AG09319 (cell line): ENCODE data around the genes SMO and CPA4.

GRCh38 chr7:129095098-129095634 is 40.3 kb upstream of the TNPO3 start:
- RRBS = no CpG with 5 or more reads among the region's 7 CpGs

DNA sequence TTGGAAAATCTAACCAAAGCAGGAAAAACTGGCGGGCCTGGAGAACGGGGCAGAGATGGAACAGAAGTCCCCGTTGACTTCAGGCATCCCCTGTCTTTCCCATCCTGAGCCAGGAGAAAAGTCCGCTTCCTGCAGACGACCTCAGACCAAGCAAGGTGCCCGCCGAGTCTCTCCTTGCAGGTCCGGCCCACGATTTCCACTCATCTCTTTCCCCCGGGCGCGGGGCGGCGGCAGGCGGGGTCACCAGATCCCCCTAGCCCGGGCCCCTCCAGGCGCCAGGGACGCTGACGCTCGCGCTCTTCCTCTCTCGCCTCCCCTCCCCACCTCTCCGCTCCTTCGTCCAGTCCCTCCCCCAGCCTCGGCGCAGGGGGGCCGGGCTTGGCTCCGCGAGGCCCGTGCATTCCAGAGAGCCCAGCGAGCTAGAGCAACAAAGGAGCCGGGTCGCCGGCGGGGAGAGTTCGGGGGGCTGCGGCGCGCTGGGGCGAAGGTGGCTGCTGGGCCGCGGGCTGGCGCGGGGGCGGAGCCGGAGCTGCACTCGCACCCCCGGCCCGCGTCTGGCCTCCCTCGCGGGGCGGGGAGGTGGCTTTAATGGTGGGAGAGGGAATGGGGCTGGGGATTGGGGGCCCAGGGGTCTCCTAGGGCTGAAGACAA is at the start of gene SMO:
Gene SMO, plus strand, starts transcription at position 400 of the 651 bp plus-strand sequence.
- RRBS = 2% methylated on average over 25 of the region's 53 CpGs

DNA sequence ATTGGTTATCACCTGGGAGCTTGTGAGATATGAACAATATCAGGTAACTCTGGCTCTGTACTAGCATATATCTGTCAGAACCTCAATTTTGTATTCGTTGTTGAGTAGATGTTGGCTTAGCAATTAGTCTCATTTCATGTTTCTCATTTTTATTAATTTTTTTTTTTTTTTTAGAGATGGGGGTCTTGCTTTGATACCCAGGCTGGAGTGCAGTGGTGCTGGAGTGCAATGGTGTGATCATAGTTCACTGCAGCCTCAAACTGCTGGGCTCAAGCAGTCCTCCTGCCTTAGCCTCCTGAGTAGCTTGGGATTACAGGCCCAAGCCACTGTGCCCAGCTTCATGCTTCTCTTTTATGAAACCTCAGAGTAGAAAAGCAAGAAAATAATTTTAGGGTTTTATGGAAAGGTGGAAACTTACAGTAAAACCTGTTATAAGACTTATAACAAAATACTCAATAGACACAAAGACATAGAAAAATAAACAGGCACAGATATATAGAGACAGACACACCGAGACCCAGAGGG is 14.5 kb downstream of the AHCYL2 start:
- RRBS = no CpG with 5 or more reads among the region's 2 CpGs

- RRBS = no CpG with 5 or more reads among the region's 4 CpGs
Observed at GRCh38 chr7:129258392-129259320, 33.8 kb downstream of the AHCYL2 start.

DNA sequence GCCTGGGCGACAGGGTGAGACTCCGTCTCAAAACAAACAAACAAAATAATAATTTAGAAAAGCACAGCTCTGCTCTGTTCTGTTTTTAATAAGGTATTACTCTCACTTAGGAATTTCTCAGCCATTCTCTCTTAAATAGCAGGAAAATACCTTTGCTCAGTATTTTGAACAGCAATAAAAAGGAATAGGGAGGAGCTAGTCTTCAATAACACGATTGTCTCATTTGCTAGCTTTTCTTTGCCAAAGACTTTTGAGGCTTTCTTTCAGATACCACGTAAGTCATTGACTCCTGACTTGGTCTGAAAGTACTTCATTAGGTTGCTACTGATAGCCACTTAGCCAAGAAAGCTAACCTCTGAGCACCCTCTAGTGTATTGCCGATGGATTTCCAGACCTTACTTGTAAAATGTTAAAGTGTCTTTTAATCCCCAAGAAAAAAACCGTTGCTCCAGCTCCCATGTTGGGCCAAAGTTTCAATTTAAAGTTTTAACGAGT is 63.5 kb upstream of the STRIP2 start:
- RRBS = no CpG with 5 or more reads among the region's 7 CpGs

GRCh38 chr7:129617365-129618242 is 6.1 kb downstream of the NRF1 start:
- RRBS = no CpG with 5 or more reads among the region's 5 CpGs

DNA sequence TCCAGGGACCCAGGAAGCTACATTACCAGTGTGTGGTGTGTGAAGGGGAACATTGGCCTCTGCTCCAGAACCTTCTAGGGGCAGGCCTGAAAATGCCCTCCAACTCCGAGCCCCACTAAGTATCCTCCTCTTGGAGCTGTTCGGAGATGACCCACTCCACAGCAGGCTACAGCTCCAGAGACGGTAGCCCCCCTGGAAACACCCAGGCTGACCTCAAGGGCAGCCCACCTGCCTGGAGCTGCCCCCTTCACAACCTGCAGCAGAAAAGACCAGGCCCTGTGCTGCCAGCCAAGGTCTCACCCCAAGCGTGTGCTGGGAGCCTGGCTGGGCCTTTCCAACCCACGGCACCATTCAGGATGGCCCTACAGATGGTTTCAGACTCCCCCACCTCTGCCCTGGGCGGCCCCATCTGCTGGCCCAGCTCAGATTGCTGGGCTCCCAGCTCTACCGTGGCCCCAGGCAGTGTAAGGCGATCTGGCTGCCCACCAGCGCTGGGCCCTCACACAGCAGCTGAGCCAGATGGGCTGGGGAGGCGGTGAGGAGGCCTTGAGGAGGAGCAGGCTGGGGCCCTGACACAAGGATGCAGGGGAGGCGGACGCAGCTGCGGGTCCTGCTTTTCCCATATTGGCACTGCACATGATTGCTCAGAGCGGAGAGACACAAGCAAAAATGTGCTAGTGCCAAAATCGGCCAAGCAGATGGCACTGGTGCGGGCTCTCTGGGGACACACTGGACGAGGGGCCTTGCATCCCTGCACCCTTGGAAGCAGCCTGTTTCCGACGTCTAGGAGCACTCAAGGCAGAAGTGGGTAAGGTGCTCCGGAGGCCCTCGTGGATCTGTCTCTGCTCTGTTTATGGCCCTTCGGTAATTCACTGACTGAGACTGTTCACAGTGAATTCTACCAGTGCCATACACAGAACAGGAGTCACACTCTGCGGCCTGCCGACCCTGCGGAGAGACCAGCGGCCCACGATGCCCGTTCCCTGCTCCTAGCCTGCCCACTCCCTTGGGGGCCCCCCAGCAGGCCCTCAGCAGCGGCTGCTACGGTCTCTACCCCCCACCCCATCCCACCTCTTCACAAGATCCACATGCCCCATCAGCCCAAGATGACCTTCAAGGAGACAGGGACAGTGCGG is 162.9 kb downstream of the NRF1 start:
- RRBS = no CpG with 5 or more reads among the region's 31 CpGs

- RRBS = no CpG with 5 or more reads among the region's 9 CpGs
Observed at GRCh38 chr7:129958409-129959325, 5.9 kb upstream of the UBE2H start.

GRCh38 chr7:130144244-130144884 is 60.8 kb downstream of the TMEM209 start:
- RRBS = no CpG with 5 or more reads among the region's 8 CpGs

GRCh38 chr7:130236230-130236650 is 28.6 kb downstream of the SSMEM1 start:
- RRBS = no CpG with 5 or more reads among the region's 5 CpGs

DNA sequence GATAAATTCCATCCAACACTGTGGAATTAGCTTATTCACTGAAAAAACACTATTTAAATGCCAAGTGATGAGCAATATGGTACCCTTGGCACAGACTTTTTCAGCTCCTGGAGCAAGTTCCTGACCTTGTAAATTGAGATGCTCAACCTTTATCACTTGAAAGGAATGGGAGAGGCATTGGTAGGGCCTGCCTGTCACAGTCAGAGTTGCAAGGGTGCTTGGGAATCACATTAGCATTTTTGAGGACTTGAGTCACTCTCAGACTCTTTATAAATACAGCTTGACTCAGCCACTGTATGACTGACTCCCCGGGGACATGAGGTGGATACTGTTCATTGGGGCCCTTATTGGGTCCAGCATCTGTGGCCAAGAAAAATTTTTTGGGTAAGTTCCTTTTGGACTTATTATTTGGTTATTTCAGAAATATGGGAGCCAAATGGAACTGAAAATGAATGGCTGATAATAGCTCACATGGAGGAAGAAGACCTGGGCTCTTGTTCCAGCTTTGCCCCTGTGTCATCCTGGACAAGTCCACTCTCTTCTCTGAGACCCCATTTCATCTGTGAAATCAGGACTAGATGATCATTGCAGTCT is at the start of gene CPA4:
Gene CPA4, plus strand, starts transcription at position 297 of the 594 bp plus-strand sequence.
- RRBS = no CpG with 5 or more reads among the region's 1 CpG

GRCh38 chr7:130308314-130308605 is 15.3 kb downstream of the CPA4 start:
- RRBS = no CpG with 5 or more reads among the region's 12 CpGs

GRCh38 chr7:130493878-130494308 is 2.0 kb downstream of the MEST start:
- RRBS = no CpG with 5 or more reads among the region's 4 CpGs

DNA sequence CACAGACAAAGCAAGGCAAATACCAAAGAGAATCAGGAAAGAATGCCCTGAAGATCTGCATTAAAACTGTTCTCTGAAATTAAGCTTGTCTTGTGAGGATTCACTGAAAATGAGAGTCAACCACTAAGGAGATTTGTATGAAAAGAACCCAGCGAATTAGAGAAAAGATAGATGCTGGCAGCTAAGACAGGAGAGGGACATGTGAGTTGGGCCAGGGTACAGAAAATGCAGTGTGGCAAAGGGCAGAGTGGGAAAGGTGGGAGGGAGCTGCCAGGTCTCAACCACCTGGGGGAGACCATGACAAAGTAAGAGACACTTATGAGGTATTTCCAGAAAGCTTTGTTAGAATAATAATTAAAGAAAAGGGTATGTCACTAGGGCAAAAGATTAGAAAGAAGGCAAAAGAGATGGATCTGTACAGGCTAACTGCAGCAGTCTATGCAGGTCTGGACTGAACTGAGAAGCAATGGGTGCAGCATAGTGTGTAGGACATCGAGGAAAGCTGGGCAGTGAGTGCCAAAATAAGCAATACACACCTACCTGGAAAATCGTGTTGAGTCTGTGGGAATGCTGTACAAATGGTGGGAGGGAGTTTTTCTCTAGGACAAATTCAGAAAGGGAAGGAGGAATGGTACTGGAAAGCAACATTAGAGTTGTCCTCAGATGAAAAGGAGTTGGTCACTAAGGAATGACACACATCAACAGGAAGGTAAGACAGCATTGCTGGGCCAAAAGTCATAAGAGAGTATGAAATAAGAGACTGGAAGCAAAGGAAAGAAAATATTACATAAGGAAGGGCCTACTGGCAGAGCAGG is 19.2 kb downstream of the MEST start:
- RRBS = no CpG with 5 or more reads among the region's 3 CpGs

- RRBS = no CpG with 5 or more reads among the region's 5 CpGs
Observed at GRCh38 chr7:130525906-130526238, 34.0 kb downstream of the MEST start.

GRCh38 chr7:130529861-130530815 is 38.3 kb downstream of the MEST start:
- RRBS = no CpG with 5 or more reads among the region's 11 CpGs

DNA sequence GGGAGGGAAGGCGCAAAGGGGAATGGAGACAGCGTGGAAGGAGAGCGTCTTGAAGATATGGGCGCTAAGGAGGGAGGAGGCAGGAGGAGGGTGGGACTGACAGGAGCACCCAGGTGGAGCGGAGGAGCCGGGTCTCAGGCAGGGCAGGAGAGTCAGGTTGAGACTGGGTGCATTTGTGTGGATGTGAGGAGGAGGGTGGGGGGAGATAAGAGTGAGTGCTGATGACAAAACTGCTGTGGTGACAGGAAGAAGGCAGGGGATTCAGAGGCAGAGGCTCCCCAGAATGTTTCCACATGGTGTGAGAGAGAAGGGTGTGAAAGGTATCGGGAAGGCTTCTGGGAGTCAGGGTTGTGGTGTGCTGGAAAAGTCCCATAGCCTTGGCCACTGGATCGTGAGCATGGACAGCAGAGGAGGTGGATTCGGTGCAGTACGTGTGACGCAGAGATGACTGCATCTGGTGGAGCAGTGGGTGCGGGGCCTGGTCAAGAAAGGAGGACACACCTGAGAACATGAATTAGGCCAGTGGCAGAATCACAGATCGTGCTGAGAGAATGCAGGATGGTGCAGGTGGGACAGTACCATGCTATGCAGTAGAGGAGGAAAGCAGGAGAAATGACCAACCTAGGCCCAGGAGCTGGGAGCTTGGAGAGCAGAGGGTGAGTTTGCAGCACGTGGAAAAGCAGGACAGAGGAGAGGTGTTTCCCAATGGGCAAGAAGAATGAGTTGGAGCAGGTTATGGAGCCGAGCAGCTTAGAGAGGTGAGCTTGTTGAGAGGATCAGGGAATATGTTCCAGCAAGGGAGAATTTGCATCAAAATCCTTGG is 40.7 kb downstream of the MEST start:
- RRBS = no CpG with 5 or more reads among the region's 15 CpGs

DNA sequence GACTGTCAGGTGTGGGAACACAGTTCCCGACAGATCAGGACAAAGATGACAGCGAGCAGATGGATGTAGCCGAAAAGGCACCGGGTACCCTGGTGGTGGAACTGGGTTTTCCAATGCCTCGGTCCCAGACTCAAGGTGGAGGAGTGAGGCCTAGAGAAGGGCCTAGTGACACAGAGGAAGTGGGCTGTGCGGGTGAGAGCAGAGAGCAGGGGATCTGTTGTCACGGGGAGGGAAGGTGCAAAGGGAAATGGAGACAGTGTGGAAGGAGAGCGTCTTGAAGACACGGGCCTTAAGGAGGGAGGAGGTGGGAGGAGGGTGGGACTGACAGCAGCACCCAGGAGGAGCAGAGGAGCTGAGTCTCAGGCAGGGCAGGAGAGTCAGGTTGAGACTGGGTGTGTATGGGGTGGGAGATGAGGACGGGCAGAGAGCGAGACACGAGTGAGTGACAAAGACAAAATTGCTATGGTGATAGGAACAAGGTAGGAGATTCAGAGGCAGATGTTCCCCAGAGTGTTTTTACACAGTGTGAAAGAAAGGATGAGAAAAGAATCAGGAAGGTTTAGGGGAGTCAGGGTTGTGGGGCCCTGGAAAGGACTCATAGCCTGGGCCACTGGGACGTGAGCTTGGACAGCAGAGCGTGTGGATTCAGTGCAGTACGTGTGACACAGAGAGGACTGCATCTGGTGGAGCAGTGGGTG is 49.4 kb downstream of the MEST start:
- RRBS = no CpG with 5 or more reads among the region's 15 CpGs

DNA sequence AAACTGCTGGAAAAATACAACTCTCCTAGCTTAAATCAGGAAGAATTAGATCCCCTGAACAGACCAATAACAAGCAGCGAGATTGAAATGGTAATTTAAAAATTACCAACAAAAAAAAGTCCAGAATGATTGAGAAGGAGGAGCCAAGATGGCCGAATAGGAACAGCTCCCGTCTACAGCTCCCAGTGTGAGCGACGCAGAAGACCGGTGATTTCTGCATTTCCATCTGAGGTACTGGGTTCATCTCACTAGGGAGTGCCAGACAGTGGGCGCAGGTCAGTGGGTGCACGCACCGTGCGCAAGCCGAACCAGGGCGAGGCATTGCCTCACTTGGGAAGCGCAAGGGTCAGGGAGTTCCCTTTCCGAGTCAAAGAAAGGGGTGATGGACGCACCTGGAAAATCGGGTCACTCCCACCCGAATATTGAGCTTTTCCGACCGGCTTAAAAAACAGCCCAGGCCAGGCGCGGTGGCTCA is 85.2 kb downstream of the MEST start:
- RRBS = no CpG with 5 or more reads among the region's 21 CpGs

GRCh38 chr7:130884252-130884816 is 150.3 kb upstream of the KLF14 start:
- RRBS = no CpG with 5 or more reads among the region's 9 CpGs